REH cell (cell line): ENCODE measurements around the gene SYNPR.

GRCh38 chr3:61642315-61643291 is 81.2 kb downstream of the PTPRG start:
- PRO-cap = no peak

GRCh38 chr3:61680879-61681611 is 119.7 kb downstream of the PTPRG start:
- PRO-cap = no peak

DNA sequence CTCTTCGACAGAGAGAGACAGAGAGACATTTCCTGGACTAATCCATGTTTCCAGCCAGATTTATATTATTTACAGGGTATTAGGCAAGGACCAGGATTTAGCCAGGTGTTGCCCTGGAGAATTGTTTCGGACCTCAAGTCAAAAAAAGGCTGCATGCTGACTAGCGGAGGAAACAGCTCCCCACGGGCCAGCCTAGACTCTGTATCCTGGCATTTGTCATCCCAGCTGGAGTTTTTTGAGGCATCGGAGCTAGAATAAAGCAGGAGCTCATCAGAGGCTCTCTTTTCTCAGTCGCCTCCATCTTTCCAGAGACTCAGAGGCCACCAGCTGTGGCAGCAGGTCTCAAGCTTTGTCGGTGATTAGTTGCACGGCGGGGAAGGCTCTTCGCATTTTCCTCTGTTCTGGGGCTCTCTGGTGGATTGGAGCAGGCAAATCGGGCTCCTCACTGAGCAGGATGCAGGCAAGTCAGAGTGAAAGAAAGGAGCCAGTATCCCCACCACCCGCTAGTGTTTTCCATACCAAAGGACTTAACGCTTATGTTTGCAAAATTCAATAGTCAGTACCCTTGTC is 126.9 kb downstream of the PTPRG start:
- PRO-cap = no peak

- PRO-cap = no peak
These were observed 206.1 kb downstream of the PTPRG start for GRCh38 chr3:61767209-61768217.

GRCh38 chr3:61769534-61770457 is 208.4 kb downstream of the PTPRG start:
- PRO-cap = no peak

GRCh38 chr3:61797479-61798039 is 236.2 kb downstream of the PTPRG start:
- PRO-cap = no peak

DNA sequence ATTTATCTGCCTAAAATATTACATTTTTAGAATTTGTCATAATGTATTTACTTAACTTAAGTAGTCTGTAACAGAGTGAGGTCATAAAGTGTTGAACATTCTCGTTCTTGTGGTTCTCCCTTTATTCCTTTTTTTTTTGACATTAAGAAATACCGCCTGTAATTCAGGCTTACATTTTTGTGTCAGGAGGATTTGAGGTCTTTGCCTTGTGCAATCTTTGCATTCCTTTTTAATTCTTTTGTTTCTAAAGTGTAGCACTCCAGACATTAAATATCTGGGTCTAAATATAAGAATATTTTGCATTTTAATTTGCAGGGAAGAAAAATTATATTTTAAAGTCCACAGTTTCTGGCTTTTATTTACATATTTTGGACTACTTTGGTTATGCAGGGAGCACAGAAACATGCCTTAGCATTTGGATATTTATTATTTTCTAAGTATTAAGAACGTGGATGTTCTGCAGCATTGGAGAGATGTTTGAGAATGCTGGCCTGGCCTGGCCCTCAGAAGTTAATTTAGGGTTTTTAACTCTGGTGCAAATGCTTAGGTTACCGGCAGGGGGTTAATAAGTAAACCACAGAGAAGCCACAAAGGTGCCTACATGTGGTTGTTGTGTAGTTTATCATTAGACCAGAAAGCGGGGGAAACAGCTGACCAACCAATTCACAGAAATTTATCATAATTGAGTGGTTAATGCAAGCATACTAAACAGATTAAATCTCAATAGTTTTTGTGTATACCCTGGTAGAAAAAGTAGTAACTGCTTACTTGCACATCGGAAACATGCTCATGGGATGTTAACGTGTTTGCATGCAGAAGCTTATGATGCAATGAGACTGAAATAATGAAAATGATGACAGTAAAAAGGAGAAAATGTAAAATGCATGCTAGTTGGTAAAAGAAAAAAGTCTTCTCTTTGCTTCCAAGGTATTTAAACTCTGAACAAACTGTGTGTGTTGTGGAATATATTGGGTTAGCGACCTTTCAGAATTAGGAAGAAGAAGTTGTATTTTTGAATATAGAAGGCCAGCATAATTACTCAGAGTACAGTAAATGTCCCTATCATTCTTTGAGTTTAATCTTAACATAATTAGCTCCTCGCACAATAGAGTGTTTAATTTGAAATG is 315.9 kb downstream of the PTPRG start:
- PRO-cap = no peak

DNA sequence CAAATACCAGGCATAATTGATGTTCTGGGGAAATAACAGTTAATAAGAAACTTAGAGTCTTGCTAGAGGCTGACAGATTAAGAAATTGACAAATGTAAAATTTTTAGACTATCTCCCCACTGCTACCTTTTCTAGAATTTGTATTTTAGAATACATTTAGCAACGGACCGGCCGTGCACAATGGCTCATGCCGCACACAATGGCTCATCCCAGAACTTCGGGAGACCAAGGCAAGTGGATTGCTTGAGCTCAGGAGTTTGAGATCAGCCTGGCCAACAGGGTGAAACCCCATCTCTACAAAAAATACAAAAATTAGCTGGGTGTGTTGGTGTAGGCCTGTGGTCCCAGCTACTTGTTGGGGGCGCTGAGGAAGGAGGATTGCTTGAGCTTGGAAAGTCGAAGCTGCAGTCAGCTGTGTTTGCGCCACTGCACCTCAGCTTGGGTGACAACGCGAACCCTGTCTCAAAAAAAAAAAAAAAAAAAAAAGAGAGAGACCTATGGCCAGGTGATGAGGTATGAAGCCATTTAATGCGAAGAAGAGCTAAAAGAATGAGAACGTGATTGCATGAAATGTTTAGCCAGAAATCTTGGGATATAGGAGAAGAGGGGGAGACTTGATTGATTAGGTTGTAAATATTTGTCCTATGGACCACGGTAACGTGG is 318.9 kb downstream of the PTPRG start:
- PRO-cap = no peak

GRCh38 chr3:62607164-62607588 is 233.8 kb upstream of the FEZF2 start:
- PRO-cap = no peak

DNA sequence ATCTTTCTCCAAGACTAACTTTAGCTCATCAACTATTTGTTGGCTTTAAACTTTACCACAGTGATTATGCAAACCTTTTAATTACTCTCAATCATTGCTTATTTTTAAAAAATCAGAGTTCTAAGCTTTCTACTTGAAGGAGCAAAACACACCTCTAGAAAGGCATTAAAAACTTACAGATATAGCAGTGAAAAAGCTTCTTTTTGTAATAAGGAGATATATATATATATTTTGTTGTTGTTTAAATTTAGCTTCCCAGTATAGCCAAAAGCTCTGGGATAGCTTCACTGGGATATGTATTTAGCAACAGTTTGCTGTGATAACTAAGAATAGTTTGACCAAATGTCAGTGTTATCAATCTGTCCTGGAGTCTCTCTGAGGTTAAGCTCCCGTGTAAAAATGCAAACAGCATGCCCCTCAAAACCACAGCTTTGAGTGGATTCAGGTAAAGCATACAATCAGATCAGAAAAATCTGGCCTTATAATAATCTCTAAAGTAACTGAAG is 3.0 kb downstream of the CADPS start:
- PRO-cap = no peak

GRCh38 chr3:63277865-63278466 is at the start of gene SYNPR:
Gene SYNPR (plus strand): TSS chr3:63278308.
- PRO-cap = no peak

DNA sequence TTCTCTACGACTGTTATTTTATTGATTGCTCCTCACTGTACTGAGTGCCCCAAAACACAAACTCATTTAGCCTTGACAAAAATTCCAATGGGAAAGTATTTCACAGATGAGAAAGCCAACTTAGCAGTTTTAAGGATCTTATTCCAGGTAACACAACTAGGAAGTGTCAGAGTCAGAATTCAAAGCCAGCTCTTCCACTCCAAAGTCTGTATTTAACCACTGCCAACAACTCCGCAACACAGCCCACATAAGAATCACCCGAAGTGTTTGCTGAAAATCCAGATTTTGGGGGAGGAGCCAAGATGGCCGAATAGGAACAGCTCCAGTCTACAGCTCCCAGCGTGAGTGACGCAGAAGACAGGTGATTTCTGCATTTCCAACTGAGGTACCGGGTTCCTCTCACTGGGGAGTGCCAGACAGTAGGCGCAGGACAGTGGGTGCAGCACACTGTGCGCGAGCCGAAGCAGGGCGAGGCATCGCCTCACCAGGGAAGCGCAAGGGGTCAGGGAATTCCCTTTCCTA is 7.5 kb upstream of the SNTN start:
- PRO-cap = no peak

GRCh38 chr3:63960319-63960913 is 62.9 kb downstream of the PSMD6 start:
- PRO-cap = no peak

DNA sequence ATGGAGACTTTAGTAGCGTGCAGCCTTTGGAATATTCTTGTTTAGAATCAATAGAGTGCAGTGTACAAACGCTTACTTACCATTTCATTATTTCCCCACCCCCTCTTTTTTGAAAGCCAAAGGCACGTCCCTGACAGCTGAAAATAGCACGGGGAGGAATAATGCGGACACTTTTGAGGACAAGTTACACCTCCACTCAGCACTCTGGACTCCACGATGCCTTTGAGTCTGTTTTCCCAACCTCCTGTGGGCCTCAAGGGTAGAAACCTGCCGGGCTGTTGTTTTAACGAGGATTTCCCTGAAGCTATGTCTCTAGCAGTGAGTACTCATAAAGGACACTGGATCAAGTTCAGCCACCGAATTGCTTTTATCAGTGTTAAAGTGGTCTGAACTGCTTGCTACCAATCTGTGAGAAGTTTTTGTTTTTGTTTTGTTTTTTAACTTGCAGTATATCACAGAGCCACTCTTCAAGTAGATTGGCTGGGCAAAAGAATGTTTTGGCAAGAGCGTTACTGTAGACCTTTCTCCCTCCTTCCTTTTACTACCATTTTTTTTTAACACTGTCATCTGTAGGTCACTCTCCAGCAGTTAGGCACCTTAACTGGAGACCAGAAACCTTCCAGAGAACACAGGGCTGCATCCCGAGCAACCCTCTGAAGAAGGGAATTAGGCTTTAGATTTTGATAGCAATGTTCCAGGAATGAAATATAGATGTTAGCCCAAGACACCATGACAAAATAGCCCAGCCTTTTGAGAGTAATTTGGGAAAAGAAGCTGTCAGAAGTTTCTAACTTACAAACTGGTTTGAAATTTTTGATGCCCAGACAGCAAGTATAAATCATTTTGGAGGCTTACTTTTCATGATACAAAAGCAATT is 23.7 kb downstream of the PSMD6 start:
- PRO-cap = no peak

DNA sequence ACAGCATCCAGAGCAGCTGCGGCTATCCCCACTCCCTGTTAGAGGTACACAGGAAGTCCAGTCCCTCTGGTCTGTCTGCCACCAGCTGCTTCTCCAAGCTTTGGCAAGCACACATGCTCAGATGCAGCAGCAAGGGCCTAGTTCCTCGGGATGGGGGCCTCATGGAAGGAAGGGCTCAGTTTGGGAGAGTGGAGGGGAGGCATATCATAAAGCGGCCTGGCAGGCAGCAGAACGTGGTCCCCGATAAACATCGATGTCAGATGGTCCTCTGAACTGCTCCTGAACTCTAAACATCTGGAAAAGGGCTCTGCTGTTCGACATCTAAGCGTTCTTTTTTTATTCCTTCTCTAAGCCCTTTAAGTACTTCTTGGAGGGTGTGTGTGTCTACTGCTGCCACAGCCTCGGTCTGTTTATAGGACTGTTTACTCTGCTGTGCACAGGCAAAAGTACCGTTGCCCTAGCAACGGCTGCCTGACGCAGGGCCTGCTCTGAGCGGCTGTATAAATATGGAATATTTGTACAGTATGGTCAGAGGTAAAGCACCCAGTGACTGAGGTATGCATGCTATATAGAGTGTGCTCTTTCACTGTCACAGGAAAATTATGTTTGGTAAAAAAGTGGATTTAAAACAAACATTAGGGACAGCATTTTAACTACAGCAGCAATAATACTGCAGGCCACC is 74.5 kb downstream of the PRICKLE2 start:
- PRO-cap = no peak

- PRO-cap = no peak
These were observed 65.4 kb downstream of the PRICKLE2 start for GRCh38 chr3:64159705-64160422.

DNA sequence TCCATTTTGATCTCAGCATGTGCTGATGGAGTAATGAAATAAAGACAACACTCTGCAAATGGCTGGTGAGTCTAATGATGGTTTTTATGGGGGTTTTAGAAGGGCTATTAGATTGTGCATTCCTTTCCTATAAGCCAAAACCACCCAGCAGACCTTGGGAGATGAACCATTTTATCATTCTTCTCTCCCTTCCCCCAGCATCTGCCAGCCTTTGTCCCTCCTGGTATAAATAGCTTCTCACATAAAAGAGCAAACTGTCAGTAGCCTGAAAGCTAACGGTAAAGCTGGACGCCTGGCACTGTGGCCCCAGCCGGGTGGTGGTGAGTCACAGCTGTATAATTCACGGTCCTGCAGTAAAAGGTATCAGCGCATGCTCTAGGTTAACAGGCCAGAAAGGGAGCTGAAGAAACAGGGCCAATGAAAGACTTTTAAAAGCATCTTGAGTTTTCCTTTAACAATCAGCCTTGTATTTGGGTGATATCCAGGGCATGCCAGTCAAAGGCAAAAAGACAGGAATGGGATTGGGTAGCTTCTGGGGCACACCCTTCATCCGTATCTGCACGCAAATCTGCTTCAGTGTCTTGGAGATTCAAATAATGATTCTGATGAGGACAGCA is 37.6 kb downstream of the PRICKLE2 start:
- PRO-cap = no peak

DNA sequence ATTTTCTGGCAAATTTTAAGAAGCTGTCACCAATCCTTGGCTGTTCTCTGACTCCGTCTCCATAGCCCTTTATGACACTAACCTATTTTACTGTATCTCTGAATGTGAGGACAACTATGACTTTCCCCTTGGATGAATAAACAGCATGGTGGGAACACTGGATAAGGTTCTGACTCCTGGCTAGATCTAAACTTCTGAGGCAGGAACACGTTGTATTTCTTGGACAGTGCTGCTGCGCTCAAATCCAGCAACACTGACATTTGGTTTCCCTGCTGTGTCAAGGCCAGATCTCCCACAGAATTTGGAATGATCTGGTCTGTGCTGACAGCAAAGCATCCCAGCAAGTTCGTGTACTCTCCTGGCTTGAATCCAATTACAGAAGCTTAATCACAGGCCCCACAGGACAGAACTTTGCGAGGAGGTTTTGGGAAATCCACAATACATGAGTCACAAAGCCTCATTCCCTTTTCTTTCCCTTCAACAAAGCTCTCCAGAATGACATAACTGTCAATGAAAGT is 92.6 kb downstream of the ADAMTS9 start:
- PRO-cap = no peak

DNA sequence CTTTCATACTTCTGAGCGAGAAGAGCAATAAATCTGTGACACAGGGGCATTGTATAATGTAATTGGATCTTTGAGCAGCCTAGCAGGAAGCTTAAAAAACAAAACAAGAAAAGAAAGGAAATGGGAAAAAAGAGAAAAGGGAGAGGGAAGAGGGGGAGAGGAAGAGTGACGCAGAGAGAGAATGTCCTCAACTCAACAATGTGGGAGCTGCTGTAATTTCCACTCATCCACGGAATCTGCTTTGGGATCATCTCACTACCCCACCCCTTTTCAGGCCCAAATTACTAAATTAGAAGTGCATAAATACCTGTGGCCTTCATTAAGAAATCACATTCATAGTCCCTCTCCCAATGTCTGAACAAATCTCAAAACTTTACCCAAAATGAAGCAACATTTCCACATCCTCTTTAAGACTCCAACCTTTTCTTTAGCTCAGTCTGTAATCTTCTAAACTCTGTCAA is 37.4 kb downstream of the ADAMTS9 start:
- PRO-cap = no peak

DNA sequence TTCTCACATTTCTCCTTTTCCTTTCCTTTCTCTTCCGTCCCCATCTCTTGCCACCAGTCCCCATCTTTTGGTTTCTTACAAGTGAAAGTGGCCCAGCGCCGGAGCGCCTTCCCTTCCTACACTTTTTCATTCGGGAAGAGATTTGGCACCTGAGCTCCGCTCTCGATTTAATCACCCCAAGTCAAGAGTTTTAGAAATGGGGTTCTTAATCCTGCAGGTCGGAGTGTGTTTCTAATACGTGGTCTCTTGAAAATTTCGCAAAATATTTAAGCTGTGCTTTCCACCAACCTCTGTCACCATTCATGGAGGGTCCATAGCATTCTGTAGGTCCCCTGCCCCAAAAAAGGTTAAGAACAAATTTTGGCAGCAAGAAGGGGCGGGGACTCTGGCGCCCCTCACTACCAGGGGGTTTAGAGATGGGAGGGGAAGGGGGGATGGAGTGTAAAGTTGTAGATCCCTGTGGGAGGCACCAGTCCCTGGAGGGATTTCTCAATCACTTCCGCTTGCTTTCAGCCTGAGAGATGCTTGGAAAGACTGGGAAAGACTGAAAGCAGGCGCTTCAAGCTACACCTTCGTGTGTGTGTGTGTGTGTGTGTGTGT is 834 bp upstream of the ADAMTS9 start:
- PRO-cap = no peak